BJ (cell line): ENCODE data around the genes SPOPL and KYNU.

DNA sequence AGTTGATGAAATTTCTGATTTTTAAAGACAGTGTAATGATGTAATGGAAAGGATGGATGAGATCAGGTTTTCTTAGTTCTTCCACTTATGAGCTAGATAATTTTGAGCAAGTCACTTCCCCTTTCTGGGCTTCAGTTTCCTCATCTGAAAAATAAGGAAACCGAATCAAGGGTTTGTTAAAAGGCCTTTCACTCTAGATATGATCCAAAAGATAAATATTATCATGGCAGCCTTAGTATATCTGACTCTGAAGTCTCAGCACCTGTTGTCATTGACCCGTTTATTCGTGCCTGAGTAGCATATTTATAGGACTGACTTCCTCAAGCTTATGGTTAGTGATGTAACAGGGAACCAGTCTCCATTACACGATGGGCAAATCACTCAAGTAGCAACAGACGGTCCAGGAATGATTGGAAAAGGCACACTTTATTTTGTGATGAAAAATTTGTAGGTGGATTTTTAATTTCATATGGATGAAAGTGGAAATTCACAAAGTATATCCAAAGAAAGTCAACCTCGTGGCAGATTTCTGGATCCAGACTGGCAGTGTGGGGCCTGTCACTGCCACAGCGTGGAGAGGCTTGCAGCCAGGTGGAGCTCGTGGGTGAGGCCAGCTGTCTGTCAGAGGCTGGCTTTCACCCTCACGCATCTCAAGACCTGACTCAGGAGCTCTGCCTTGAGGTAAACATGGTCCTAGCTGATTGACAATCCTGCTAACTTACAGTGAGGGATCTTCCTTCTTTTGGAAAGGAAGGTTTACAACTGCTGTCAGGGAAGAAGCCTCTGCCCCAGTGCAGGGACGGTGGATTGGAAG, 137.9 kb upstream of the CXCR4 start:
- CAGE, long polyA plus RNA = no peak
- RRBS = no CpG with 5 or more reads among the region's 10 CpGs

- CAGE, long polyA plus RNA = no peak
- RRBS = no CpG with 5 or more reads among the region's 5 CpGs
These were observed 213.3 kb upstream of the CXCR4 start for GRCh38 chr2:136331274-136331647.

DNA sequence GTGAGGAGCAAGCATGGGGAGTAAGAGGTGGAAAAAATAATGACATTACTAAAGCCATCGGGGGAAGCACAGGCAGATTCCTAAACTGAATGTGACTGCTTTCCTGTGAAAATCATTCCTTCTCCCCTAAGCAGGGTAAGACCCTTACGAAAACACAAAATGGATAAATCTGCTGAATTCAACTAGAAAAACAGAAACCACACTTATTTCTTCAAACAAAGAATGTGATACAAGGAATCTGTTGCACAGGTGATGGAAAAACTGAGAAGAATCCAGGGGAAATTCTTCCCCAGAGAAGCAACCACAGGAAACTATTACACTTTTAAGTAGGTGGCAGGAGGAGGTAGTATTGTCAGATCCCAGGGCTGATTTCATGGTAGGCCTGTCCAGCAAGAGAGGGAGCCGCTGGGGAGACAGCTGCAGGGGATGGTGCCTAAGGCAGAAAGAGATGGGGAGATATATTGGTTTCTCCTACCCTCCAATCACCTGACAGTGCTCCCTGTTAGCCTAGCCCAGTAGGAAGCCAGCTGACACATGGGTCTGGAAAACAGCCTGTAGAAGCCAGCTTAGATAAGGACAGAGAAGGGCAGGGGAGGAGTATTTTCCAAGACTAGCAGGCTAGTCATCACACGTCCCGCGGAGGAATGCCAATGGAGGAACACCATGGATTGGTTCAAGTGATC, 8.4 kb upstream of the SPOPL start:
- CAGE, long polyA plus RNA = no peak
- RRBS = no CpG with 5 or more reads among the region's 6 CpGs

DNA sequence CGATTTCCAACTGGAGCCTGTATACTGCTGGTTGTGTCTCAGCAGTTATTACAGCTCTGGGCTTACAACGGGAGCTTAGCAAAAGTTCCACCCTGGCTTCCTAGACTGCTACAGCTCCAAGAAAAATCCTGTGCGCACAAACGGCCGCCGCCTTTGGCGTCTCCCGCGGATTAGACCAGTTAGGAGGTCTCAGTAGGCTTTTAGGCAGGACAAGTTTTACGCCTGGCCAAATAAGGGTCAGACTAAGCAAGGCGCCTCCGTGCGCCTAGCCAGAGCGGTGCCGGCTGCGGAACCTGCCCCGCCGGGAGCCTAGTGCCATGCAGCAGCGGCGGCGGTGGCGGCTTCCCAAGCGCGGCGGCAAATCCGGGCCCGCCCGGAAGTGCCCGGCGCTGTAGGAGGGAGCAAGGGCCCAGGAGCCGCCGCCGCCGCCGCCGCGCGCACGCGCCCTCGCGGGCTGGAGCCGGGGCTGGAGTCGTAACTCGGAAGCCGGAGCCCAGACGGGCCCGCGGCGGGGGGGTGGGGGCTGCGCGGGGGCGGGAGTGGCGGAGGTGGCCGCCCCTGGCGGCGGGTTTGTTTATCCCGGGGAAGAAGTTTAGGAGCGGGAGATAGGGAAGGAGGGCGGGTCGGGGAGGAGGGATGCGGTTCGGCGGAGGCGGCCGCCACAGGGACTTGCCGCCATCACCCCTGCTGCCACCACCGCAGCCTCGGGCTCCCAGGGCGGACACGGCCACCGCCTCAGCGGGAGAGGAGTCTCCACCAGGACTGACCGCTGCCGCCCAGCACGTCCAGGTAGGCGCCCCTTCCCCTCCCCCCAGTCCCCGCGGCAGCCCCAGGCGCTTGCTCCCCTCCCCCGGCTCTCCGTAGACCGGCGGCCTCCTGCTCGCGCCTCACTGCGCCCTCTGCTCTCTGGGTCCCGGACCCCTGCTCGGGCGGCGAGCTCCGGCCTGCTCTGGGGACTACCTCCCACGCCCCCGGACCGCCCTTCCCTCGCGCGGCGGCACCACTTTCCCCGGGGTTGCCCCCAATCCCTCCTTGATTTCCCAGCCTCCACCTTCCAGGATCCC, at the start of gene SPOPL:
SPOPL (plus strand) TSS at position 440 of the 1,064 bp plus-strand sequence.
- CAGE, long polyA plus RNA = no peak
- RRBS = 2% methylated on average over 43 of the region's 100 CpGs

- CAGE, long polyA plus RNA = no peak
- RRBS = no CpG with 5 or more reads among the region's 6 CpGs
These were observed 182.2 kb upstream of the KYNU start for GRCh38 chr2:142695264-142695753.

DNA sequence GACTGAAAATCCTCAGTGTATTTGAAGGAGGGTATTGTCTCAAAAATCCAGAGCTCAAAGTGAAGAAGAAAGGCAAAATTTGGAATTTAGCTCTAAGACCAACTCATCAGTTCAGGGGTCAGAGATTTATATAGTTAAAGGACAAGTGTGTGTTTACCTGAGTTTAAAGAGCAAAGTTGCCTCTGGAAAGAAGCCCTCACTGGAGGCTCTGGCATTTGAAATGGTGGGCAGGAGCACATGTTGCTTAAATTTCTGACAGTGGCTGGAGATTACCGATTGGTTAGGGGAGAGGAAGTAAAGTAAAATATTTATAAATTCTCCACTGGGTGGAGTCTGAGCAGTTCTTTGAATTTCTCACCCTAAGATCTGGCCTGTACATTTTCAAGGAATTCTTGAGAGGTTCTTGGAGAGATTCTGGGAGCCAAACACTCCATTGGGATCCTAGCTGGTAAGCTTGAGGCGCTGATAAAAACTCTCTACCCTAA, at the start of gene KYNU:
KYNU (plus strand) TSS at position 376 of the 485 bp plus-strand sequence.
- CAGE, long polyA plus RNA = no peak
- RRBS = no CpG with 5 or more reads among the region's 2 CpGs

DNA sequence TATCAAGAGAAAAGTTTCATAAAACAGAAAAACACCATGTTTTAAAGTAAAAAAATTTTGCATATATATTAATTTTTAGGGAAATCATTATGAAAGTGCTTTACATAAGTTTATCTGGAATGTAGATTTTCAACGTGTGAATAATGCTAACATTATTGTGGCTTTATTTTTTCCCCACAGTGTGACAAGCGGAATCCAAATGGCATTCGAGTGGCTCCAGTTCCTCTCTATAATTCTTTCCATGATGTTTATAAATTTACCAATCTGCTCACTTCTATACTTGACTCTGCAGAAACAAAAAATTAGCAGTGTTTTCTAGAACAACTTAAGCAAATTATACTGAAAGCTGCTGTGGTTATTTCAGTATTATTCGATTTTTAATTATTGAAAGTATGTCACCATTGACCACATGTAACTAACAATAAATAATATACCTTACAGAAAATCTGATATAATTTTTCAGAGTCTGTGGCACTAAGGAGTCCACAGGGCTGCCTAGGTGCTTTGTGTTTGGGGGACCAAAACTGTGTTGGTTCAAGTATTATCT, 87.3 kb upstream of the ARHGAP15 start:
- CAGE, long polyA plus RNA = no peak
- RRBS = no CpG with 5 or more reads among the region's 4 CpGs

DNA sequence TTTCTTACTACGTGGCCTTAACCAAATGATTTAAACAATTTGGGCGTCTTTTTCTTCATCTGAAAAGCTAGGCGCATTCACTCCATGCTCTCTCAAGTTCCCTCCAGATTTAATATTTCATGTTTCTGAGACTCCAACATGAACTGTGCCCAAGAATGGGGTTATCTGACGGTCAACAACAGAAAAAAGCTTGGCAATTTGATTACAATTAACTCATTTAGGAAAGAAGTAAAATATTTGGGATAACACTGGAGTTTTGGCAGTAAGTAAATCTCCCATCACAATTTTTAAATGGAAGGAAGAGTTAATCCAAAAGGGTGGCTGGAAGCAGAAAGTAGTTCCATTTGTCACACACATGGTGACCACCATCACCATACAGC, 345.4 kb downstream of the ARHGAP15 start:
- CAGE, long polyA plus RNA = no peak
- RRBS = no CpG with 5 or more reads among the region's 4 CpGs

- CAGE, long polyA plus RNA = no peak
- RRBS = no CpG with 5 or more reads among the region's 7 CpGs
These were observed 353.4 kb downstream of the ARHGAP15 start for GRCh38 chr2:143482606-143483098.

GRCh38 chr2:143607441-143608420, 478.5 kb downstream of the ARHGAP15 start:
- CAGE, long polyA plus RNA = no peak
- RRBS = no CpG with 5 or more reads among the region's 8 CpGs

GRCh38 chr2:143946362-143947541, 385.6 kb downstream of the GTDC1 start:
- CAGE, long polyA plus RNA = no peak
- RRBS = no CpG with 5 or more reads among the region's 20 CpGs

- CAGE, long polyA plus RNA = no peak
- RRBS = no CpG with 5 or more reads among the region's 5 CpGs
These were observed 95.1 kb downstream of the GTDC1 start for GRCh38 chr2:144237153-144237638.

- CAGE, long polyA plus RNA = no peak
- RRBS = no CpG with 5 or more reads among the region's 4 CpGs
These were observed 7.8 kb downstream of the GTDC1 start for GRCh38 chr2:144324429-144325078.

DNA sequence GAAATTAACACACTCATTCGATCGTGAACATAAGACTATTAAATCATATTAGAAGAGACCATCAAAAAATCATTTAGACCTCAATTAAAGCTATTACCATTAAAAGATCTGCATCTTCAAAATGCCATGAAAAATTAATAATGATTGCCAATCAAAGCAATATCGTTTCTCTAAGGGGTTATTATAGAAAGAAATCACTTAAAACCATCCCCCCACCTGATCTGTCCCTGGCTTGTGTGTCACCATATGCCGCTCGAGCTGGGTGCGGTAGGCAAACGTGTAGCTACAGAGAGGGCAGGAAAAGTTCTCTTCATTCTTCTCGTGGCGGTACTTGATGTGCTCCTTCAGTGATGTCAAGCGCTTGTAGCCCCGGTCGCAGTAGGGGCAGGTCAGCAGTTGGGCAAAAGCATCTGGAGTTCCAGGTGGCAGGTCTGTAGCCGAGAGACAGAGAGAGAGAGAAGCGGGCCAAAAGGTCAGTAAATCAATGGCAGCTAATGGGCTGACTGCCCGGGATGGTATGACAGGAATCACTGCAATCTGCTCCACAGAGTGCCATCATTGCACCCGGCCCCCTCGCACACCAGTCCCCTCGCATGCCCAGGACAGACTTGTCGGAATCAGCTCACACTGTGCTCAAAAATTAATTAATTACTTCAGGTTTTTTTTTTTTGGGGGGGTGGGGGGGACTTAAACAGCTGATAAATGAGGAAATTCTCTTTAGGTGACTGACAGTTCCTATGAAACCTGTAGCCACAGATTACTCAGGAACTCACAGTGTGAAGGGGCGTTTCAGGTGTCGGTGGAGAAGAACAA, 71.6 kb upstream of the GTDC1 start:
- CAGE, long polyA plus RNA = no peak
- RRBS = 50% methylated on average over 1 of the region's 21 CpGs

- CAGE, long polyA plus RNA = no peak
- RRBS = 67% methylated on average over 1 of the region's 5 CpGs
These were observed 18.1 kb downstream of the ZEB2 start for GRCh38 chr2:144501729-144502339.

- CAGE, long polyA plus RNA = no peak
- RRBS = no CpG with 5 or more reads among the region's 8 CpGs
These were observed 993 bp upstream of the ZEB2 start for GRCh38 chr2:144520834-144521390.

DNA sequence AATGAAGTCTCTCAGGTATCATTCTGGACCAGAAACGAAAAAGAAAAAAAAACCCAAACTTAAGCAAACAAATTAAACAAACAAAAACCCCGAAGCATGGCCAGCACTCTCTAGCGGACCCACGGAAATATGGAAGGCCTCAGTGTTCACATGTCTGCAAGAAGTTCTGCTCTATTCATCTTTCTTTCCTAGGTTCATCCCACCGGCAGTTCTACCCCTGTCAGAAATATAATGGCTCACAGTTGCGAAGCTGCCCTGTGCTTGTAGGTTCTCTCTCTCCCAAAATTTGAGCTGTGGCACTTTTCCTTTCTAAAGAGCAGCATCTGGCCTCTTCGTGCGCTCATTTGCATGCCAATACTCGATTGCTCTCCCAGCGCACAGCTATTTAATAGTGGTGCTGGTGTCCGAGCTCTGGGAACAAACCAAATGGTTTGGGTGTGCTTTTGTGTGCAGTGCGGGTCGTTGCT, 129.0 kb upstream of the ZEB2 start:
- CAGE, long polyA plus RNA = no peak
- RRBS = no CpG with 5 or more reads among the region's 13 CpGs

GRCh38 chr2:145022838-145023412, 503.0 kb upstream of the ZEB2 start:
- CAGE, long polyA plus RNA = no peak
- RRBS = no CpG with 5 or more reads among the region's 4 CpGs

DNA sequence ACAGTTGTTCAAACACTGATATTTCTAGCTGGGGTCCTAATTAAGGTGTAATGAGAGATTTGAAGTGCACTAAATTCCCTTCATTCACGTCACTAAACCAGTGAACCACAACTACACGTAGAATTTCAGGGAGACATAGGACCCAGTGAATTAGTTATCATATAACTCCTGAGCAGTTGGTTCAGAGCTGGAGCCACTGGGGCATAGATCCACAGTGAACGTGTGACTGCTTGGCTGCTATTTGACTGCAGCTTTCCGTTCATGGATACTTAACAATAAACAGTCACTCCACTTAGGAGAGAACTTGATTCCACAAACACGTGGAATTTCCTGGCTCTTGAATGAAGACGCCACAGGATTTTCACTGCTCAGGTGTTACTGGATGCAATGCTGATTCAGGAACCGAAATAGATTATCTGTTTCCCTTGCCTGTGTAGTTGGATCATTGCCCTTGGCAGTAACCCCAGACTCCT, 679.1 kb upstream of the ZEB2 start:
- CAGE, long polyA plus RNA = no peak
- RRBS = no CpG with 5 or more reads among the region's 7 CpGs

DNA sequence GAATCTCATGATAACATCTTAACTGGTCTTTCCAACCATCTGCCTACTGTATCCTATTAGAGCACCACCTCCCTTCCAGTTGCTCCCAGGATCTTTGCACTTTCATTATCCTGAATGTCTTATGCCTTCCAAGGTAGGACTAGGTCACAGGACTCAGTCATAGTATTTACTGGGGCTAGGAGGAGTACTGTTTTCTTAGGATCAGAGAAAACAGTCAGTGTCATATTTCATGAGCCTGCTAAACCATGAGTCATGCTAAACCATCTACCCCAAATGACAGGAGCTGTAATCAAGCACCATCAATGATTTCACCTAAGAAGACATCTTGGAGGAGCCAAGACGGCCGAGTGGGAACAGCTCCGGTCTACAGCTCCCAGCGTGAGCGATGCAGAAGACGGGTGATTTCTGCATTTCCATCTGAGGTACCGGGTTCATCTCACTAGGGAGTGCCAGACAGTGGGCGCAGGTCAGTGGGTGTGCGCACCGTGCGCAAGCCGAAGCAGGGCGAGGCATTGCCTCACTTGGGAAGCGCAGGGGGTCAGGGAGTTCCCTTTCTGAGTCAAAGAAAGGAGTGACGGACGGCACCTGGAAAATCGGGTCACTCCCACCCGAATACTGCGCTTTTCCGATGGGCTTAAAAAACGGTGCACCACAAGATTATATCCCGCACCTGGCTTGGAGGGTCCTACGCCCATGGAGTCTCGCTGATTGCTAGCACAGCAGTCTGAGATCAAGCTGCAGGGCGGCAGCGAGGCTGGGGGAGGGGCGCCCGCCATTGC, 1439.2 kb upstream of the ACVR2A start:
- CAGE, long polyA plus RNA = no peak
- RRBS = no CpG with 5 or more reads among the region's 28 CpGs